ENCODE data around the genes ZBTB46 and PRPF6.

GRCh38 chr20:63599086-63600188 lies 25.4 kb upstream of the HELZ2 start:
- RRBS = no CpG with 5 or more reads among the region's 52 CpGs

DNA sequence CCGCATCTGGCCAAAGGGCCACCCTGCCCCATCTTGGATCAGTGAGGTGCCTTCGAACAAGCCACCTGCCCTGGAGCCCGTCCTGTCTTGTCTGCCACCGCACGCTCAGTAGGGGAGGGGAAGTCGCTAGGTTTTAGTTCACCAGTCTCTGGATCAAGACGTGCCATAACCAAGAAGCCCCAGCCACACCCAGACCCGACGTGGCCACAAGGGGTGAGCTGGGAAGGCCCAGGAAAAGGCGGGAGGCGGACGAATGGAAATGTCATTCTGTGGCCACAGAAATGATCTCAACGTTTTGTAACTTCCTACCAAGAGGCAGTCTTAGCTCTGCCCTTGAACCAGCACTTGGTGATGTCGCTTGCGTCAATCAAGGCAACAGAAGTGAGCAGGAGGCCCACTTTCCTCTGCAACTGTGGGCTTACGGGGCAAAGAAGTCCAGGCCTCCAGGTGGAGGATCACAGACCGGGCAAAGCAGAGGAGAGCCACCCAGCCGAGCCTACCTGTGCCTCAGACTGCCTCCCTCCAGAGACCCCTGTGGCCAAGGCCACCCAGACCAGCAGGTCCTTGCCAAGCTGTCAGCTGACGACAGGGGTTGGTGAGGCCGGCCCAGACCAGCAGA lies 14.5 kb downstream of the GMEB2 start:
- RRBS = no CpG with 5 or more reads among the region's 20 CpGs

- RRBS = 8% methylated on average over 5 of the region's 44 CpGs
These were observed 1.4 kb upstream of the GMEB2 start for GRCh38 chr20:63627857-63629078.

GRCh38 chr20:63642001-63642502 lies 11.2 kb downstream of the STMN3 start:
- RRBS = 4% methylated on average over 8 of the region's 58 CpGs

DNA sequence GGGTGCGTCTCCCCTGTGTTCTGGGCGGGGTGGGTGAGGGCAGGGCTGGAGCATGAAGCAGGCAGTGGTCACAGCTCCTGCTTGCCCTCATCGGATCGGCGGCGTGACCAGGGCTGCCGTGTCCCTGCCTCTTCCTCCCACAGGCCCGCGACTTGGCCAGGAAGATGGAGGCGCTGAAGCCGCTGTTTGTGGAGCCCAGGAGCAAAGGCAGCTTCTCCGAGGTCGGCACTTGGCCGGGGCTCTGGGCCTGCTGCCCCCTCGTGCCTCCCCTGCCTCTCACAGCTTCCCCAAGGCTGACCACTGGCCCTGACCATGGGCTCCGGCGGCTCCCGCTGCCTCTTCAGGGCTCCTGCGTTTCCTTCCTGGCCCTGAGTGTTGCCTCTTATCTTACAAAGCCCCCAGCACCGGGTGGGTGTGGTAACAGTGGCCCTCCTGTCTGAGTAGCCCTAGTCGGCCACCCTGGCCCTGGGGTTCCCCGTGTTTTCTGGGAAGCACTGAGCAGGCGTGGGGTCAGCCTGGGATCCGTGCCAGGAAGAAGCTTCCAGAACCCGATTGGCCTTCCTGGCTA lies 8.0 kb upstream of the TNFRSF6B start:
- RRBS = 69% methylated on average over 7 of the region's 25 CpGs

DNA sequence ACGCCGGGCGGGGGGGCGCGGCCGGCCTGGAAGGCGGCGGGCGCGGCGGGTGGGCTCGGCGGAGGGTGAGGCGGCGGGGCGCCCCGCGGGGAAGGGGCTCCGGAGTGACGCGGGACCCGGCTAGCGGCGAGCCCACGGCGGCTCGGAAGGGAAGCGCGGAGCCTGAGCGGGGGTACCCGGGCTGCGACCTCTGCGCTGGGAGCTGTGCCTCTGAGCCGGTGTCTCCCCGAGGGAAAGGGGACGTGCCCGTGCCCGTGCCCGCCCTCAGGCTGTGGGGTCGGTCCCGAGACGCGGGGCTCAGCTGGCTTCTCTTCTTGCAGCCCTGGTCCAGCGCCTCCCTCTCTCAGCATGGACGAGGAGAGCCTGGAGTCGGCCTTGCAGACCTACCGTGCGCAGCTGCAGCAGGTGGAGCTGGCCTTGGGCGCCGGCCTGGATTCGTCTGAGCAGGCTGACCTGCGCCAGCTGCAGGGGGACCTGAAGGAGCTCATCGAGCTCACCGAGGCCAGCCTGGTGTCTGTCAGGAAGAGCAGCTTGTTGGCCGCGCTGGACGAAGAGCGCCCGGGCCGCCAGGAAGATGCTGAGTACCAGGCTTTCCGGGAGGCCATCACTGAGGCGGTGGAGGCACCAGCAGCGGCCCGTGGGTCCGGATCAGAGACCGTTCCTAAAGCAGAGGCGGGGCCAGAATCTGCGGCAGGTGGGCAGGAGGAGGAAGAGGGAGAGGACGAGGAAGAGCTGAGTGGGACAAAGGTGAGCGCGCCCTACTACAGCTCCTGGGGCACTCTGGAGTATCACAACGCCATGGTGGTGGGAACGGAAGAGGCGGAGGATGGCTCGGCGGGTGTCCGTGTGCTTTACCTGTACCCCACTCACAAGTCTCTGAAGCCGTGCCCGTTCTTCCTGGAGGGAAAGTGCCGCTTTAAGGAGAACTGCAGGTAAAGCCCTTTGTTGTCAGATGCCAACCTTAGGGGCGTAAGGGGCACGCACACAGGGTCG lies 690 bp downstream of the ZGPAT start:
- RRBS = 7% methylated on average over 35 of the region's 83 CpGs

GRCh38 chr20:63734073-63734930 lies 2.2 kb upstream of the LIME1 start:
- RRBS = 97% methylated on average over 3 of the region's 24 CpGs

- RRBS = 39% methylated on average over 7 of the region's 28 CpGs
These were observed 887 bp upstream of the SLC2A4RG start for GRCh38 chr20:63738641-63739137.

DNA sequence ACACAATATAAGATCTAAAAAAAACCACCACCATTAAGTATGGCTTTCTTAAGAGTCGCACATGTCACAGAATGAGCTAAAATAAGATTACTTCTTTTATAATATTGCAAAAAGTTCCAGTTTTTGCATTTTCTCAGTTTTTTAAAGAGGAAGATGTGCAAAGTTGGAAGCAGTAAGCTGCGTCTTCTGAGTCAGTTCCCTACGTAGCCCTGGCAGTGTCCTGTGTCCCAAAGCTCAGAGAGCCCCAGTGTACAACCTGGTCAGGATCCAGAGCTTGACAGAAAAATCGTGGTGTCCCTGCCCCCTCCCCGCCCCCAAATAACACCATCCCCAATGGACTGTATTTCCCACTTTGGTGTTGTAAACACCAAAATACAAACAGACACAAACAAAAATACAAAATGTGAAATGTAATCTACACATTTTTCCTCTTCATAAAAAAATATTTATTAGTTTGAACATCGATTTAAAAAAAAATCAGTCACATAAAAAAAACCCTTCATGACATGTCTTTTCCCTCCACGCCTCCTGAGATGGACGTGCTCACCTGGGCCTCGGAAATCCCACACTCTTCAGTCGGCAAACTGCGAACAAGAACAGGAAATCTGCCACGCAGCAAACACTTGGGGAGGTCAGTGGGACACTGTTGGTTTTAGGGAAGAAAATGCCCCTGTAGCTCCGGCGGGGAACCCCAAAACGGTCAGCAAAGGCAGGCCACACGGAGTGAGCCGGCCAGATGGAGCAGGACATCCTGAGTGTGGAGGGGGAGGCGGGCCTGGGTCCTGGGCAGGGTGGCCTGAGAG lies 4.7 kb downstream of the SLC2A4RG start:
- RRBS = 71% methylated on average over 5 of the region's 18 CpGs

DNA sequence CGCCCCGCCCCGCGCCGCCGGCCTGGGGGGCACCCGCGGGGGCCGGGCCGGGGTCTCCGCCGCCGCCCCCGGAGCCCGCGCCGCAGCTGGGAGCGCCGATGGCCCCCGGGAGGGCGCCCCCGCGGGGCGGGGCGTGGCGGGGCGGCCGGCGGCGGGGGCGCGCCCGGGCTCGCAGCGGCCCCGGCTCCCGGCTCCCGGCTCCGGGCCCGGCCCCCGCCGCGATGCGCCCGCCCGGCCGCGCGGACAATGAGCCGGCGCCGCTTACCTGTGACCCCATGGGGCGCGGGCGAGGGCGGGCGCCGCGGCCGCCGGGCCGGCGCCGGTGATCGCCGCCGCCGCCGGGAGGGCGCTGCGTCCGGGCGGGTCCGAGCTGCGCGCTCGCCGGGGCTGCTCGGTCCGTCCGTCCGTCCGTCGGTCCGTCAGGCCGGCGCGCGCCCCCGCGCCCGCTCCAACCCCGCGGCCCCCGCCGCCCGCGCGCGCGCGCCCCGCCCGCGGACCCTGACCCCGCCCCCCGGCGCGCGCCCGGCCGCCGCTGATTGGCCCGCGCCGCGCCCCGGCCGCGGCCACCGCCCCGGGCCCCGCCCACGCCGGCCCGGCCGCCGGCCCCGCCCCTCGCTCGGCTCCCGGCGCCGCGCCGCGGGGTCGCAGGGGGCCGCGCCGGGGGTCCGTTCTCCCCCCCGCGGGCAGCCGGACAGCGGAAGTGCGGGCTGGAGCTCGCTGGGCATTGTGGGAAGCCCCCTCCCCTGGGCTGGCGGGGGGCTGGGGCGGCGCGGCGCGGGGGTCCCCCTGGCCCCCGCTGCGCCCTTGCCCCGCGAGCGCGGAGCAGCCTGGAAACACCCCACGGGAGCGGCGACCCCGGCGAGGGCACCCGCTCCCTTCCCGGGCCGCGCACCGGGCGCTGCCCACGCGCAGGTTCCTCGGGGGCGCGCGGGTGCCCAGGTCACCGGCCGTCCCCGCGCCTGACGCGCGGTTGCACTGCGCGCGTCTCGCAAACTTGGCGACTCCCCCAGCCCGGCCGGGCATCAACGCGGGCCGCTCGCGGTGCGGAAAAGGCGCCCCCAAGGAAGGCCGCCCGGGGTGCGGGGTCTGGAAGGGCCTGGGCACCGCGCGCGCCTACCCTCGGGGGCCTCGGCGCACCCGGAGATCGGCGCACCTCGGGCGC lies at the start of gene ZBTB46:
Gene ZBTB46, minus strand, starts transcription at position 433 of the 1,162 bp plus-strand sequence.
- RRBS = 3% methylated on average over 101 of the region's 213 CpGs

DNA sequence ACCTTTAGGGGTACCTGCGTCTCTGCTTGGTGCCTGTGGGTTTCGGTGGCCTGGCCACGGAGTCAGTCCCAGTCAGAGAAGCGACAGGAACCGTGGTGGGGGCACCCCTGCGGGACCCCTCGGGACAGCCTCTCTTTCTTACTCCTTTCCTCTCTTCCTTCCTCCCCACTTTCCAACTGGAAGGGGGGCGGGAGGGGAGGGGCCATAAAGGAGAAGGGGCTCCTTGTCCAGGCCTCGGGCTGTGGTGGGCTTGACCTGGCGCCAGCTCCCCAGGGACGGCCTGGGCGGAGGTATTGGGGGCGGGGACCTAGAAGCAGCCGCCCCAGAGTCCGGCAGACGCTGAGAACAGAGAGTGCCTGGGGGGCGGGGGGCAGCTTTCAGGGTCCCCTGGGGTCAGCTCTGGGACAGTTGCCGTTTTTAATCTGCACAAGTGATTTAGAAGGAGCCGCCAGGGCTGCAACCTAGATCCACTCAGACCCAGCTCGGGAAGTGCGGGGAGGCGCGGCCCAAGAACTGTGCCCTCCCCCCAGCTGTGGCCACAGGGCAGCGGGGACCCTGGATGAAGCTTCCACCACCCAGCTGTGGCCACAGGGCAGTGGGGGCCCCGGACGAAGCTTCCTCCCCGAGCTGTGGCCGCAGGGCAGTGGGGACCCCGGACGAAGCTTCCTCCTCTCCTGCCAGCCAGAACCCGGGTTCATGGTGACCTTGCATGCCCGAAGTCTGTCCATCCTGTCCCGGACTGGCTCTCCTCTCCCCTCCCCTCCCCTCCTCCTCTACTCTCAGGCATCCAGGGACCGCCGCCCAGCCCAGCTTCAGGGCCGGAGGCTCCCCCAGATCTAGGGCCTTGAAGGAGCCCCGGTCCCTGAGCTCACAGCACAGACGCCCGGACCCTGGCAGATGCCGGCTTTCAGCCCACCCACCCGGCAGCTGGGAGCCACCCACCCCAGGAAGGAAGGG lies 6.3 kb upstream of the ABHD16B start:
- RRBS = 18% methylated on average over 14 of the region's 41 CpGs

DNA sequence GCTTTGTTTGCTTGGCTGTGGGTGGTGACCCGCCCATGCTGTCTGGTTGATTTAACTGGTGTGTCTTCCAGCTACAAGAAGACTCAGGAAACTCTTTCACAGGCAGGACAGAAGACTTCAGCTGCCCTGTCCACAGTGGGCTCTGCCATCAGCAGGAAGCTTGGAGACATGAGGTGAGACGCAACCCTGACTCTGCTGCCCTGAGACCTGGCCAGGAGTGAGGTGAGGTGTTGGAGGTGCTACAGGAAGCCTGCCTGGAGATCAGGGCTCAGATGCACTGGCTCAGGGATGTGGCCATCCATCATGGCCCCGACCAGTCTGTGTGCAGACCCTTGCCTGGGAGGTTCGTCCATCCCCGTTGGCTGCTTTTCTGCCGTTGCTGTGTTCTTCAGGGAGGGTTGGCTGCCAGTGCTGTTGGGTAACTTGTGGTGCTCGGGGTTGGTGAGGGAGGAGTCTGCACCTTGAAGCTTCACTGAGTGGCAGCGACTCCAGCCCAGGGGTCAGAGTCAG lies 12.2 kb upstream of the DNAJC5 start:
- RRBS = no CpG with 5 or more reads among the region's 8 CpGs

DNA sequence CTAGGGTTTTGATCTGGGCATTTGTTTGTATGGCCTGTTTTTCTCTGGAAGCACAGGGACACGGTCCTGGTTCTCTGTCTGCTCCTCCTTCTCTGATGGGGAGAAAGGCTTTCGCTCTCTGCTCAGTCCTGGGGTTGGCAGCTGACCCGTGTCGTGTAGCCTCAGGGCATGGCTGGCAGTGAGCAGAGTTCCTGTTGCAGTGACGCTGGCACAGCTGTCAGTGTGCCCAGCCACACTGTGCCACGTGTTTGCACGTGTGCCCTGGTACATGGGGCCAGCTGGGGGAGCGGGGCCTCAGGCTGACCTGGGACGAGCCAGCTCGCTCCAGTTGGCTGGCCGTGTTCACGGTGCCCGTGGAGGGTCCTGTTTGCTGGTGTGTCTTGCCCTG lies 10.4 kb upstream of the DNAJC5 start:
- RRBS = no CpG with 5 or more reads among the region's 13 CpGs

DNA sequence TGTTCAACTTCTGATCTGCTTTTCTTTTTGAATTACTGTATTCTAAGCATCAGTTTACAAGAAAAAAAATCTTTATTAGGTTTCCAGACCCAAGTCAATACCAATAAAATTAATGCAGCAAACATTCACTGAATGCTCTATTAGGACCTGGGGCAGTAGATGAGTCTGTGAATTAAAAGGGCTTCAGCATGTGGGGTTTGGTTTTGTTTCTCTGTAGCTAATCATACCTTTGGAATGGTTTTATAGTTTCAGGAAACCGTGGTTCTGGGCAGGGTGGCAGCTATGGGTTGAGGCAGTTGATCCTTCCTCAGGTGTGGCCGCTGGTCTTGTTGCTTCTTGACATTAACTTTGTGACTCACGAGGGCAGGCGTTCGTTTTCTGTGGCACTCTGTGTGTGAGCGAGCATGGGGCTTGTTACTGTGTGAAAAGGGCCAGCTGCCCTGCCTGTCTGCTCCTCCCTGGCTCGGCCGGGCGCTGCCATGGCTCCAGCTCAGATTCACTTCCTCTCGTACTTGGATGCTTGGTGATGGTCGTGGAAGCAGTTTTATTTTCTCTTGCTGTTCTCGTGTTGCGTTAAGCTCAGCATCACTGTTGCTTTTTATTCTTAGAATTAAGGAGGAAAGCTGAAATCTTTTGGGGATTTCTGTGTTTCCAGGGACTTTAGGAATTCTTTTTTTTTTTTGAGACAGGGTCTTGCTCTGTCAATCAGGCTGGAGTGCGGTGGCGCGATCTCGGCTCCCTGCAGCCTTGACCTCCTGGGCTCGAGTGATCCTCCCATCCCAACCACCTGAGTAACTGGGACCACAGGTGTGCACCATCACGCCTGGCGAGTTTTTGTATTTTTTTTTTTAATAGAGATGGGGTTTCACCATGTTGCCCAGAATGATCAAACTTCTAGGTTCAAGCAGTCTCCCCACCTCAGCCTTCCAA lies 16.3 kb downstream of the DNAJC5 start:
- RRBS = no CpG with 5 or more reads among the region's 20 CpGs

DNA sequence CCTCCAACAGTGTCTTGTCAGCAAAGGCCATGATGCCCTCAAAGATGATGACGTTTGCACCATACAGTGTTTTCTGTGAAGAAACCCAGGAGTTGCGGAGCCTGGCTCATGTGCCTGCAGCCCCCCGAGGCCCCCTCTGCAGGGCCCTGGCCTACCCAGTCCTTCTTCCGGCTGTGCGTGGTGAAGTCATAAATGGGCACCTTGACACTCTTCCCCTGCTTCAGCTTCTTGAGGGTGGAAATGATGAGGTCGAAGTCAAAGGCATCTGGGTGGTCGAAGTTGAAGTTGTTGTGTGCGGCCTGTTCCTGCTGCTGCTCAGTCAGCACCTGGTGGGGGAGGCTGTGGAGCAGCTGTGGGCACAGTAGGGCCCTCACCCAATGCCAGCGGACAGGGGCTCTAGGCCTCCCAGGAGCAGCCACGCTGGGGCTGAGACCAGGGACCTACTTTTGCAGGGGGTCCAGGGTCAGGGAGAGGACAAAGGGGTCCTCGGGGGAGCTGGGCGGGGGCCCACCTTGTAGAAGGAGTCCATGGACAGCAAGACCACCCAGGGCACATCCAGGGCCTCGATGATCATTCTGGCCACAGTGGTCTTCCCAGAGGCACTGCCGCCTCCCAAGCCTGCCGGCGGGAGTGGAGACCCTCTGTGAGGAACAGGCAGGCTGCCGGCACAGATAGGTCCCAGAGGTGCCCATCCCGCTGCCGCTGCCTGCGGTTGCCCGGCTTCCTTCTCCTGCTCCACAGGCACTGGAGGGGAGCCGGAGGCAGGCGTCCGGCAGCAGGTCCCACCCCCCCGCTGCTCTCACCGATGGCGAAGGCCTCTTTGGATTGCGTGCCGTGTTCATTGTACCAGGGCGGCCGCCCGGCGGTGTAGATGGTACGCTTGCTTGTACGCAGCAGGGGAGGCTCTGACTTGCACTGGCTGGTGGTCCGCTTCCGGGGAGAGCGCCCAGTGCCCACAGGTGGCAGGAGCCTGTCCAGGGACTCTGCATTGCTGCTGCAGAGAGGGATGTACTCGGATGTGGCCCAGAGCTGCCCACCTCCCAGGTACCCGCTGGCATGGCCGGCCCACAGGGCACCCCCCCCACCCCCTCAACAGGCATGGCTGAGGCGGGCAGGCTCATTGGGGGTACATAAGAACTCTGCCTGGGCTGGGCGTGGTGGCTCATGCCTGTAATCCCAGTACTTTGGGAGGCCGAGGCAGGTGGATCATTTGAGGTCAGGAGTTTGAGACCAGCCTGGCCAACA lies 10.1 kb downstream of the UCKL1 start:
- RRBS = 96% methylated on average over 15 of the region's 44 CpGs

DNA sequence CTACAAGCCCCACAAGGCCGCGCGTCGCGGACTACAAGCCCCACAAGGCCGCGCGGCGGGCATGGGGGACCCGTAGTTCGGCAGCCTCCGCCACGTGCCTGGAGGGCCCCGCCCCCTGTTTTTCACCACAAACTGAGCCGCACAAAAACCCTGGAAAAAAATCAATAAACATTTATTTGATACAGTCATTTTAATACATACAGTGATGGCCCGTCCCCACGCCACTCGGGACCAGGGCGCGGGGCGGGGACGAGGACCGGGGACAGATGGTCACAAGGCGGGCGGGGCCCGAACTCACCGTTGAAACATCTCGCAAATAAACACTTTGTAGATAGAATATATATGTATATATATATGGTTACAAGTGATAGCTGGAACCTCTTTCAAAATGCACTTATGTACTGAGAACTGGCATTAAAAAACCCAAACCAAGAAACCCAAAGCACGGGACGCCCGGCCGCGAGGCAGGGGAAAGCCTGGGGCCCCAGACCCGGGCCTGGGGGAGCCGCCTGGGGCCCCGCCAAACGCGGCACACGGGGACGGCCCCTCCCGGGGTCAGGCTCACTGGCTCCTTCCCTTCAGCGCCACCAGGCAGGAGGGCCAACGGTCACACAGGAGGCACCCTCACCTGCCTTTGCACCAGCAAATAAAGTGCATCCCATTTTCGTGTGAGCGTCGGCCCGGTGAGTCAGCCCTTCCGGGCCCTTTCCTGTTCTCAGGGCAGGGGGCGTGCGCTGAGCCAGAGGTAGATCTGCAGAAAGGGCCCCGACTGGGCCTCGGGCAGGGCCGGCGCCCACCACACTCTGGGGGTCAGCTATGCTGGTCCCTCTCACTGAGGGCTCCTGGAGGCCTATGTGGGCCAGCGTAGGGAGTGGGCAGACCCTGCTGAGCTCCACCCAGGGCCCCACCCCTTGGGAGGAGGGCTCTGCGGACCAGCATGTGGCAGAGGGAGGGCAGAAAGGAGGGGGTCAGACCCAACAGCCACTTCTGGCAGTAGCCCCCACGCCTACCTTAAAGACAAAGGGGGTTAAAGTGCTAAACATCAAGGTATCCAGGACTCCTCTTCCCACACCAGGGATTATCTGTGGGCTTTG lies 684 bp upstream of the UCKL1 start:
- RRBS = 4% methylated on average over 11 of the region's 57 CpGs

- RRBS = 3% methylated on average over 18 of the region's 79 CpGs
These were observed at the start of gene PRPF6 for GRCh38 chr20:63980772-63981936. TSS of gene PRPF6 (plus strand) at chr20:63981132.

- RRBS = no CpG with 5 or more reads among the region's 8 CpGs
These were observed 2.5 kb downstream of the SOX18 start for GRCh38 chr20:64046936-64047258.

GRCh38 chr20:64047259-64048442 lies 1.8 kb downstream of the SOX18 start:
- RRBS = no CpG with 5 or more reads among the region's 74 CpGs

GRCh38 chr20:64052256-64052613 lies 2.8 kb upstream of the SOX18 start:
- RRBS = no CpG with 5 or more reads among the region's 8 CpGs

All from epidermal melanocyte (primary cell).